M059J (cell line): Measurements from ENCODE around the genes CHD1L and GJA8.

DNA sequence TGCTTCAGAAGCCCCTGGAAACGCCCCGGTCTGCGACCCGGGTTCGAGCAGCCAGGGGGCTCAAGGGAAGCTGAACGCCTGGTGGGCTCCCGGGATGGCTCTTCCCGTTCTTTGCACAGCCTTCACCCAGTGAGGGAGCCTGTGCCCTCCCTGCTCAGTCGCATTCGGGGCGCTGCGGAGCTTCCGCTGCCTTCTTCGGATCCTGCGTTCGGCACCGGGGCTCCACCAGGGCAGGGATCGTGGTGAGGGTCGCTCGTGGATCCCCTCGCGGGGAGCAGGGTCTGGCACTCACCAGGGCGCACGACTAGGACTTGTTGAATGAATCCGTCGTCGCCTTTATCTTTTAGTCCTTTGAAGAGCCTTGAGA lies 50.3 kb upstream of the NBPF20 start:
- RAMPAGE, long total RNA: no peak

DNA sequence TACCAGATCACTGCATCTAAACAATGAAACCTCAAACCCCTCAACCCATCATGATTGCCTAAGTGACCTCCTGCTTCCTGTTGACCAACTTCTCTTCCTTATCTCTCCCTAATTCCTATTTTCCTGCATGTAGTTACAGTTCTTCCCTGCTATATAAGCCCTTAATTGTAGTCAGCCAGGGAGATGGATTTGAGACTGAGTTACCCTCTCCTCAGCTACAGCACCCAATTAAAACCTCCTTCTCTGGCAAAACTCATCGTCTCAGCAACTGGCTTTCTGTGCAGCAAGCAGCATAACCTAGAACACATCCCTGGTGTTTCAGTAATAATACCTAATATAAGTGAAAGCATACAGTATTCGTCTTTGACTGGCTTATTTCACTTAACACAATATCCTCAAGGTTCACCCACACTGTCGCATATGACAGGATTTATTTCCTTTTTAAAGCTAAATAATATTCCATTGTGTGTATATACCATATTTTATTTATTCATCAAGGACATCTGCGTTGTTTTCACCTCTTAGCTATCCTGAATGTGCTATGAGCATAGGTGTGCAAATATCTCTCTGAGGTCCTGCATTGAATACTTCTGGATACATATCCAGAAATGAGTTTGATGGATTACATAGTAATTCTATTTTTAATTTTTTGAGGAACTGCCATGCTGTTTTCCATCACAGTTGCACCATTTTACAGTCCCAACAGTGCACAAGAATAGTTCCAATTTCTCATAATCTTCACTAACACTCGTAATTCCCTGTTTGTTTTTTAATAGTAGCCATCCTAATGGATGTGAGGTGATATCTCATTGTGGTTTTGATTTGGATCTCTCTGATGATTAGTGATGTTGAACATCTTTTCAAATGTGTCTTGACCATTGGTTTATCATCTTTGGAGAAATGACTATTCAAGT lies 26.6 kb downstream of the RNF115 start:
- RAMPAGE, long total RNA: no peak

- RAMPAGE, long total RNA: no peak
Observed at GRCh38 chr1:146009956-146010749, 11.4 kb downstream of the HJV start.

GRCh38 chr1:146409427-146409696 lies 64.8 kb upstream of the PPIAL4H start:
- RAMPAGE, long total RNA: no peak

DNA sequence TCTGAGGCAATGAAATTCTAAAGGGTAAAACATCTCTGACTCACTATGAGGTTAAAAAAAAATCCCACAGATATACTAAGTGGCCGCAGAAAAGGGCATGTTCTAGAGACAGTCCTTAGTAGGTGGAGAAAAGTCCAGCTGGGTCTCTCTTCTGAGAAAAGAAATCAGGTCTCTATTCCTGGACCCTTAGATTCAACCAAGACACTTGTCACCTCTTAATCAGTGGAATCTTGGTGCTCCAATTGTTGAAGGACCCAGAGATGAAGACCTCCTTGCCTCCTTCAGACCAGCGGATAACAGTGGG lies 4.8 kb downstream of the PRKAB2 start:
- RAMPAGE, long total RNA: no peak

- RAMPAGE, long total RNA: no peak
Observed at GRCh38 chr1:147215250-147215681, 9.9 kb downstream of the FMO5 start.

GRCh38 chr1:147242163-147242873 lies at the start of gene CHD1L:
TSS of gene CHD1L (plus strand) at chr1:147242684.
- RAMPAGE, long total RNA: start-site peak on the plus strand at chr1:147242677-147242706, 38 and 8 reads in 2 replicates

- RAMPAGE, long total RNA: no peak
Observed at GRCh38 chr1:147327560-147327892, 85.0 kb downstream of the CHD1L start.

DNA sequence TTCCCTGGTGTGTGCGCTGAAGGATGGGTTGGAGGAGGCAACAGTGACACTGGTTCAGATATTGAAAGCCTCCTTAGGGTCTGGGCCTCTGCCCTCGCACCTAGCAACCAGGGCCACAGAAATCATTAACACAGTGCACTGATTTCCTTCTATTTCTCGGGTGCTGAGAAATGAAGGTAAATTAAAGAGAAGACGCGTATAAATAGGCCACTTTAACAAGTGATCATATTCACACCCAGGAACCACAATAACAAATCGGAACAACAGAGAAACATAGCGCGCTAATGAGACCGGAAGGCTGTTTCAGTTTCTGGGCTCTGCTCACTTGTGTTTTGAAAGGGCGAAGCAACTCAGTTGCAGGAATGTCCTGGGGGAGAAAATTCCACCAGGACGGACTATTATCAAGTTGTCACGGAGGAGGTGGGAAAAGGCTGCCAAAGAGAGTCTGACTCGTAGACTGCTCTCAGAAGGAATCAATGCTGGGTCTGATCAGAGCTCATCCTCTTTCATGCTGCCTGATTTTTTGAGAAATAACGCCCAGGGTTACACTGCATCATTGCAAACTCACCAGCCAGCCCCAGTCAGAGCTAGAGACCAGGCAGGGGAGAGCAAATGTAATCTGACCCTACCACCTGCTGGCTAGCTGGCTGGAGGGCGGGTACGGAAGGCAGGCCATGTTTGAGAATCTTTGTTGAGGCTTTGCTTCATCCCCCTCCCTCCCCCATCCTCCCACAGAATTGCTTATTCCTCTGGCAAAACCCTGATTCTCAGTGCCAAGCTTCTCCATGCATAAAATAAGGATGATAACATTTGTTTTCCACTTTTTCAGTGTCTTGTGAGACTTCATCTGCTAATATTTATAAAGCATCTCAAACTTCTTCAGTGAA lies 36.5 kb upstream of the BCL9 start:
- RAMPAGE, long total RNA: no peak

GRCh38 chr1:147700024-147700347 lies 29.7 kb upstream of the ACP6 start:
- RAMPAGE, long total RNA: no peak

- RAMPAGE, long total RNA: no peak
Observed at GRCh38 chr1:147902729-147903072, at the start of gene GJA8. TSS of gene GJA8 (plus strand) at chr1:147902795.

GRCh38 chr1:148013399-148014093 lies 85.3 kb downstream of the GPR89B start:
- RAMPAGE, long total RNA: no peak

GRCh38 chr1:148014696-148015141 lies 86.5 kb downstream of the GPR89B start:
- RAMPAGE, long total RNA: no peak

- RAMPAGE, long total RNA: no peak
Observed at GRCh38 chr1:148264520-148265702, 112.8 kb upstream of the NBPF11 start.

- RAMPAGE, long total RNA: no peak
Observed at GRCh38 chr1:148307653-148307905, 155.5 kb upstream of the NBPF11 start.

DNA sequence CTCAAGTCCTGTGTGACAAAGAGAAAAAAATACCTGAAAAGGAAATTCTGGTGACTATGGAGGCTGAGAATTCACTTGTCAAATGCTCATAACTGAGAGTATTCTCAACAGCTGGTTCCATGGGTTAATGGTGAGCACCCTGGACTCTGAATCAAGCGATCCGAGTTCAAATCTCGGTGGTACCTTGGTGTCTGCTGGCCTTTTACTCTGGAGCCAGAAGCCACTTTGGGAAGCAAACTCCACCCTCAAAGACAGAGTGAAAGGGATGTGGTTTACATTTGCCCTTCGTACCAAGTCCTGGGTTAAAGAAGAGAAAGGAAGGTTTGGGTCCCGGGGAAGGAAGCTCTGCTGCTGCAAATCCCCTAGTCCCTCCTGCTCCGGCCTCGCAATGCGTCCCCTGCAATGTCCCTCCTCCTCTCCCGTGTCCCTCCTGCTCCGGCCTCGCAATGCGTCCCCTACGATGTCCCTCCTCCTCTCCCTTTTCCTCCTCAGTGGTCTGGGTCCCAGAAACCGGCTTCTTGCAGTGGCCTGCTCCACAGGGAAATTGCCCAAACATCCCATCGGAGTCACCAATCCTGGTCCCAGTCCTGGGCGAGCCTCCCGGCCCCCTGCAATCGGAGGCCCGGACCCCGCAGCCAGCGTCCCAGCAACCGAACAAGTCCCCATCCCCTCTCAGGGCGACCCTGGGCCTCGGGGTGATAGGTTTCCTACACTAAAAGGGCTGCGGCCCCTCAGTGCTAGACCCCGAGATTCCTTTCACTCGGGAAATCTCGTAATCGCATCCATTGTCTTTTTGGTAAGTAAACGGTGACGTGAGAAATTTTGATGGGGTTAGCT lies 129.4 kb downstream of the PPIAL4G start:
- RAMPAGE, long total RNA: no peak

DNA sequence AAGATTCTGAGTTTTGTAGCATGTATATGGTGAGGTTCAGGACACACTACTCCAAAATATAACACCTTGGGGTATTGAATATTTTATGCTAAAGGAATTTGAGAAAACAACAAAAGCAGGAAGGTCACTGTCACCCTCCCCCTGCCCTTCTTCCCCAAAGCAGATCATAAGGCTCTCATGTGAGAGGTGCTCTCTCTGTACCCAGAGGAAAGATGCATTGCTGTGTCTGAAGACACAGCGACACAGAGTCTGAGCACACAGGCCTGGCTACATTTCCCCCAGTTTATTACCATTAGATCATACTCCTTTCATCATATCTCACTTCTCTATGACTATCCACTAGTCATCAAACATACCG lies 127.2 kb downstream of the PPIAL4G start:
- RAMPAGE, long total RNA: no peak

DNA sequence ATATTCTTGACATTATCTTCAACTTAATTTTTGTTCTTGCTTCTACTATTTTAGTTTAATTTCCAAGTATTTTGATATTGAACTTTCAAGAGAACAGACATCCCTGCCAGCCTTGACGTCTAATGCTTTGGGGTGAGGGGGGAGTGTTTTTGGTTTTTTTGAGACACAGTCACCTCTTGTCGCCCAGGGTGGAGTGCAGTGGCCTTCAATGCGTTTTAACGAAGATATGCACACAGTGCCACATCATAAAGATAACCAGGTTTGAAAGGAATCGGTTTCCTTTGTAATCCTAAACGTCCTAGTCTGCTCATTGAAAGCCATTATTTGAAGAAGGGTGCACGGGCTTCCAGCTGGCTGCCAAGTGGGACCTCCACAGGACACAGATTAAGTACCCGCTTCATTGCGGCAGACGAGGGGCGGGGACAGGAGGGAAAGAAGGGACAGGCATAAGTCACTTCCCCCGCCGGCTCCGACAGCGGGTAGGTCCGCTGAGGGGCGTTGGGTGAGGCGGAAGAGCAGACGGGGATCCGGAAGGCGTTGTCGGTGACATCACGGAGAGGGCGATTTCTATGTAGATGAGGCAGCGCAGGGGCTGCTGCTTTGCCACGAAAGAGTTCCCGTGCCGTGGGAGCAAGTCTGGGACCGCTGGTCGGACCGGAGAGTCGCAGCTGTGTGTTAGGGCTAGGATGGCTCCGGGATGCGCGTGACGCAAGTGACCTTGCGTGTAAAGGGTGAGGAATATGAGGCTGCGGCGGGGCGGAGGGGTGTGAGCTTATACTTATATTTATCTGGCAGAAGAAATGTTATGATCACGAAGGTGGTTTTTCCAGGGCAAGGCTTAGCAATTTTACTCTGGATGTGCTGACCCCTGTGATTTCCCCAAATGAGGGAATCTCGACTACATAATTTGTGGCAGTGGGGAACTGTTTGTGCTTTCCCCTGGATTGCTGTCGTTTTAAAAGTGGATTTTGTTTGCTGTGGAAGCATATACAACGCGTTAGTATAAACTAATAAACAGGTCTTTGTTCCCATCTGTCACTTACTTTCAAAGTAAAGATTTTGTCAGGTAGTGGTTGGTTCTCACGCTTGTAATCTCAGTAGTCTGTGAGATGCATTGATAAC lies 80.8 kb downstream of the PPIAL4G start:
- RAMPAGE, long total RNA: no peak

- RAMPAGE, long total RNA: no peak
Observed at GRCh38 chr1:149398492-149398924, 8.1 kb downstream of the NOTCH2NLC start.

DNA sequence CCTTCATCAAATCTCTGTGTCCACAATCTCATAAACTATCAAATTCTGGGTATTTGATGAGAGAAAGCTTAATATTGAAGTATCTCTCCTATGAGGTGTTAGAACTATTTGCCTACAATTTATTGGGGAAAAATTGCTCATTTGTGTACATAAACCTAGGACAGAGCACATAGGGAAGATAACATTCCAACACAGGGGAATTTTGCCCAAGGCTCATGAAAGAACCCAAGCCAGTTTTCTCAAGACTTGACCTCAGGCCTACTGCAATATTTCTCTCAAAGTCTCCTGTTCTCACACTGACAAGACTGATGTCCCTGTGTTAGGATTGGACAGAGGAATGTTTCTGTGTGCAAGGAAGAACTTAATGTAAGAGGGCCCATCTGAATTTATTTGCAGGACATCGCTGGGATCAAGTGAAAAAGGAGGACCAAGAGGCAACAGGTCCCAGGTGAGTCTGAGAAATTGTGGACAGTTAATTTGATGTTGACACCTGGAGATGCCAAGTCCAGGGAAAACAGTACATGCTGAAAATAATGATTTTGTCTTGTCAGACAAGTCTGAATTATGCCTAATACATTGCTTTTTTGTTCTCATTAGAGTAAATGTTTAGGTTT lies 12.2 kb downstream of the NBPF19 start:
- RAMPAGE, long total RNA: no peak